WTC11 (cell line): ENCODE measurements around a stretch of chr12.

- PRO-cap, result no peak
Measured at GRCh38 chr12:128810019-128811233, 13.3 kb downstream of the SLC15A4 start.

- PRO-cap, result no peak
Measured at GRCh38 chr12:129622353-129622681, 281.5 kb downstream of the TMEM132D start.

DNA sequence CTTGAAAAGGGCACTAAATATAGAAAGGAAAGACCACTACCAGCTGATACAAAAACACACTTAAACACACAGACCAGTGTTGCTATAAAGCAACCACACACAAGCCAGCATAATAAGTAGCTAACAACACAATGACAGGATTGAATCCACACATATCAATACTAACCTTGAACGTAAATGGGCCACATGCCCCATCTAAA lies 6.0 kb upstream of the RIMBP2 start:
- PRO-cap, result no peak

DNA sequence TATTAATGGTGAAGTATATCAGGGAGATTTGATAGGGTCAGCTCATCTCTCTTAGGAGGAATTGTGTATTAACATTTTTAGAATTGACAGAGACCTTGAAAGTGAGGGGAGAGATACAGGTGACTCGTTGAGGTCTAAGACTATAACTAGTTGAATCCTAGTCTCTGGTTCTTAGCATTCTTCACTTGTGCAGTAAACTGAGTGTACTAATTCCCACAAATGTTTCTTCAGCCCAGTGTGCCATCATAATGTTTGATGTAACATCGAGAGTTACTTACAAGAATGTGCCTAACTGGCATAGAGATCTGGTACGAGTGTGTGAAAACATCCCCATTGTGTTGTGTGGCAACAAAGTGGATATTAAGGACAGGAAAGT lies 2.4 kb downstream of the RAN start:
- PRO-cap, result no peak

- PRO-cap, result no peak
Measured at GRCh38 chr12:130877011-130877988, 5.4 kb downstream of the RAN start.

- PRO-cap, result no peak
Measured at GRCh38 chr12:130952452-130953074, 1.1 kb upstream of the ADGRD1 start.

- PRO-cap, result no peak
Measured at GRCh38 chr12:130960726-130961205, 7.1 kb downstream of the ADGRD1 start.

DNA sequence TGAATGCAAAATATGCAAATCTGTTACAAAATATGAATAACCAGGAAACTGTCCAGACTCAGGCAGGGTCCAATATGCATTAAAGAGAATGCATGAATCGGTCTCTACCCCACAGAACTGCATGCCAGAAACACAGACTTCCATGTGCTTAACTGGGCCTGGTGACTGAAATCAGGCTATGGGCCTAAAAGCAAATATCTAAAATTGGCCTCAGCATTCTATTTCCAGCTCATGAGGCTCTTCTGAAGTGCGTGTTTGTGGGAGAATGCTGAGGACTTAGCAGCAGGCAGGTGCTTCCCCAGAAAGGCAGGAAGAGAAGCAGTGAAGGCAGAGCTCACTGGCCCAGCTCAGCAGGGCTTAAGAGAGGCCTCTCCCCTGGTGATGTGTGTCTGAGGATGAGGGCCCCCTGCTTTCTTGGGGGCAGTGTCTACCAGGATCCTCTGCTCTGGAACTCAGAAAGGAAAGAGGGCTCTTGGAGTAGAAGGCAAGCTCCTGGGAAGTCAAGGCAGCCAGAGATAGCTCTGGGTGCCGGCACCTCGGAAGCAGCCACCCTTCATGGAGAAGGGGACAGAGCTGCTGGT lies 48.6 kb downstream of the ADGRD1 start:
- PRO-cap, result no peak

- PRO-cap, result no peak
Measured at GRCh38 chr12:131137891-131138425, 184.3 kb downstream of the ADGRD1 start.

DNA sequence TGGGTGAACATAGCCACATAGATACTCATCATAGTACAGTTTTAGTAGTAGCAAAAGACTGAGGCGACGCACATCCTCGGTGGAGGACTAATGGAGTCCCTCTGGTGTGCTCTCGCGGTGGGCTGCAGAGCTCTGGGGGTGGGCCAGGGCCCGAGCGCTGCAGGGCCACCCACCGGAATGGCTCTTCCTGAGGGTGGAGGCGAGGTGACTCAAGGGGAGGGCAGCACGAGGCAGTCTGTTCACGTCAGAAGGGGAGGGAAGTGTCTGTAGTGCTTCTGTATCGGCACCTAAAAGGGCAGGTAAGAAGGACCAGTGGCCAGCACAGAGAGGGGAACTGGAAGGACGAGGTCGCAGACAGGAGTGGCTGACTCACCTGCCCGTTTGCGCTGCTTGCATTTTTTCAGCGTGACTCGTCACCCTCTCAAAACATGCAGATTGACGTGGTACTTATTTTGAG lies 26.1 kb downstream of the SFSWAP start:
- PRO-cap, result no peak

- PRO-cap, result no peak
Measured at GRCh38 chr12:131765808-131766831, 55.2 kb downstream of the SFSWAP start.

GRCh38 chr12:131793006-131793423 lies 35.2 kb upstream of the MMP17 start:
- PRO-cap, result no peak

DNA sequence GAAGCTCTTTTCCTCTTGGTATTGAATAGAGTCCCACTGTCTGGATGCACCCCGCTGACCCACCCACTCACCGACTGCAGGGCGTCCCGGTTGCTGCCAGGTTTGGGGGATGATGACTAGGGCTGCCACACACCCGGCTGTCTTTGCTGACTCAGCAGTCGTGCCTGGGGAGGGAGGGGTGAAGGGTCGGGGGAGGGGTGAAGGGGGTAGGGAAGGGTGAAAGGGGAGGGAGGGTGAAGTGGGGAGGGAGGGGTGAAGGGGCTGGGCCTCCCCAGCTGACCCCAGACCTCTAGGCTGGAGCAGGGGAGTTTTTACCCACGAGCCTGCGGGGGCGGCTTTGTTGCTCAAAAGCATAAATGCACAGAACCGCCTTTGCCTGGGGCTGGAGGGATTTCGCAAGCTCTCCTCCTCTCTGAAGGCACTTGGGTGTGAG lies 31.3 kb upstream of the ULK1 start:
- PRO-cap, result no peak

GRCh38 chr12:131895971-131896370 lies 1.5 kb downstream of the ULK1 start:
- PRO-cap, result bidirectional peak, plus-strand start at chr12:131896279, minus-strand start at chr12:131896148

- PRO-cap, result no peak
Measured at GRCh38 chr12:132034928-132035705, 85.4 kb downstream of the EP400 start.

DNA sequence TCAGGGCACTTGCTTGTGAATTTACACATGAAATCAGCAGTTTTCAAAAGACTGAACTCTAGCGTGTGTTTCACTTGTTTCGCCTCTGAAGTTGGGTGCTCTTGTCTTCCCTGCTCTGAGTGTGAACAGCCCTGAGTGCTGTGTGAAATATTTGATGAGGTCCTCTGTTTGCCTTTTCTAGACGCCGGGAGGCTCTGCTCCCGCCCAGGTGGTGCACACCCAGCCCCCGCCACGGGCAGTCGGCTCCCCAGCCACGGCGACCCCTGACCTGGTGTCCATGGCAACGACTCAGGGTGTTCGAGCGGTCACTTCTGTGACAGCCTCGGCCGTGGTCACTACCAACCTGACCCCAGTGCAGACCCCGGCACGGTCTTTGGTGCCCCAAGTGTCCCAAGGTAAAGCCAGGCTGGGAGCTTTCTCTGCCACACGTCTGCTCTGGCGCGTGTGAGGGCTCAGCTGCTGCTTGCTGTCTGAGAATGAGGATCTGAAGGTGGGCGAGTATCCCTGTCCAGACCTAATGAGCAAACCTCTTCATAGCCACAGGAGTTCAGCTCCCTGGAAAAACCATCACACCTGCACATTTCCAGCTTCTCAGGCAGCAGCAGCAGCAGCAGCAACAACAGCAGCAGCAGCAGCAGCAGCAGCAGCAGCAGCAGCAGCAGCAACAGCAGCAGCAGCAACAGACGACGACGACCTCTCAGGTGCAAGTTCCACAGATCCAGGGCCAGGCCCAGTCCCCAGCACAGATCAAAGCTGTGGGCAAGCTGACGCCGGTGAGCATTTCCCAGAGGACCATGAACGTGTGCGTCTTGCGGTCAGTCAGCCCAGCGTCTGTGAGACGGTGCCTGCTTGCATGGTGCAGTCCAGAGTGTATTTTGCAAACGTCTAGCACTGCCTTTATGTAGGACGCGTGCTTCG lies 81.9 kb downstream of the DDX51 start:
- PRO-cap, result no peak

DNA sequence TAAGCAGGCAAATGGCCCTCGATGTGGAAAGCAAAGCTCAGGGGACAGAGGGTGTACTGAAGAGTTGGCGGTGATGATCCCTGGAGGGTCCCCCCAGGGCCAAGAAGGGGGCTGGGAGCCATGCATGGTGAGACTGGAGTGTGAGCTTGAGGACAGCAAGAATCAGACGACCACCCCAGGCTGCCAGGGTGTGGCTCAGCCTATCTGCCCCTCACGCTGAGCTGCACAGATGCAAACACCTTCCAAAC lies 13.6 kb downstream of the DDX51 start:
- PRO-cap, result no peak

- PRO-cap, result no peak
Measured at GRCh38 chr12:132138701-132139486, 5.2 kb downstream of the DDX51 start.

GRCh38 chr12:132142226-132142623 lies 1.9 kb downstream of the DDX51 start:
- PRO-cap, result no peak

GRCh38 chr12:132142966-132144190 lies 741 bp downstream of the DDX51 start:
- PRO-cap, result no peak